ENCODE data around the genes CNNM2, PCGF6 and TAF5.

- PRO-cap, result unidirectional peak, plus-strand start at chr10:102600013
Observed at GRCh38 chr10:102599113-102600343, 44.8 kb upstream of the TRIM8 start.

- PRO-cap, result bidirectional peak, plus-strand start at chr10:102647332, minus-strand start at chr10:102647197
Observed at GRCh38 chr10:102647135-102647579, 2.9 kb downstream of the TRIM8 start.

- PRO-cap, result no peak
Observed at GRCh38 chr10:102659262-102659583, 14.9 kb downstream of the TRIM8 start.

- PRO-cap, result no peak
Observed at GRCh38 chr10:102665765-102666261, 21.5 kb downstream of the TRIM8 start.

DNA sequence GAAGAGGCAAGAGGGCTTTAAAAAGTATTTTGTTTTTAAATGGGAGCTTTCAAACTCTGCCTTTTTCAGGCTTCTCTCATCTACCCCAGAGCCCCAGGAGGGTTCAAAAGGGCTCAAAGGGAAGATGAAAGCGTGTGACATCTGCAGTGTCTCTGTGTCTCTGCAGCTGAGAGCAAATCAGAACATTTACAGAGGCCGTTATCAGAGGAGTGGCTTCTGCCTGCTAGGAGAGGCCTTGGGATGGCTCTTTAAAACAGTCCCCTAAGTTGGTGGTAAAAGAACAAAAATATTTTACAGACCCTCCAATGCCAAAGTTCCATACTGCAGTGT is 30.3 kb downstream of the TRIM8 start:
- PRO-cap, result no peak

DNA sequence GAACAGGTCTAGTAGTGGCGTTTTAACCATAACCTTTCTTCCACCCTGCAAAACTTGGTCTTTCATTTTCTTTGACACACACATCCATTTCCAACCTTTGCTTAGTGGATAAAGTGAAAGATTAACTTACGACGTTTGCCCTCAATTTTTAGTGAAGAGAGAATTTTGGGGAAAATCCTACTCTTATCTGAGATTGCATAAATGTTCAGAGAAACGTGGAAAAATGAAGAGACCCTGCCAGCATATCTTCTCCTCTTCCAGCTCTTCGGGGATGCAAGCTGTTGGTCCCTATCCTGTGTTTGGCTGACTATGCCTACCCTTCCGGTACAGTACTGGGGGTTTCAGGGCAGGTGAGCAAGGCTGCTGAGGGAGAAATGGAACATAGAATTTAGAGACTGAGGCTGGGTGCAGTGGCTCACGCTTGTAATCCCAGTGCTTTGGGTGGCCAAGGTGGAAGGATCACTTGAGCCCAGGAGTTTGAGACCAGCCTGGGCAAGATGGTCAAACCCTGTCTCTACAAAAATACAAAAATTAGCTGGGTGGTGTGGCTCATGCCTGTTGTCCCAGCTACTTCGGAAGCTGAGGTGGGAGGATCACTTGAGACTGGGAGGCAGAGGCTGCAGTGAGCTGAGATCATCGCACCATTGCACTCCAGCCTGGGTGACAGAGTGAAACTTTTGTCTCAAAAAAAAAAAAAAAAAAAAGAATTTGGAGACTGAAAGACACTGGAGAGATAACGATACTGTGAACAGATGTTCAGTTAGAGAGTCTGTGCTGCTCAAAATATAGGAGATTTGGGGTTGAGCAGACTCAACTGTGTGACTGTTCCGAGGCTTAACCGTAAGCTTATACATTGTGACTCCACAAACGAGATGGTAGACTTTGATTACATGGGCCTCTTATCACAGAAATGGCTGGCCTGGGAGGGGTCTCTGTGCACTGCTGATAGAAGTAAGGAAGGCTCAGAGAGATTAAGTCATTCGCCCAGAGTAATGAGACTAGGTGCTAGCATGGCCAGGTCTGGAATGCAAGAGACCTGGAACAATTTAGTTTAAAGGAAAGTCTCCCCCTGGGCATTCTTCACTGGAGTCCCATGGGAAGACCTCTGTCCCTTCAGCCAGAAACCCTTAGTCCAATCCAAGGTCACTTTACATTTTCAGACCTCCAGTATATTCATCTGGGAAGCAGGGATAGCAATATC is 19.2 kb downstream of the WBP1L start:
- PRO-cap, result no peak

- PRO-cap, result bidirectional peak, plus-strand start at chr10:102918351, minus-strand start at chr10:102917920; unidirectional peak, plus-strand start at chr10:102918513; unidirectional peak, plus-strand start at chr10:102918550
Observed at GRCh38 chr10:102917851-102918843, at the start of gene CNNM2. CNNM2 (plus strand) TSS chr10:102918294.

GRCh38 chr10:103082378-103083021 is 110.6 kb downstream of the NT5C2 start:
- PRO-cap, result no peak

DNA sequence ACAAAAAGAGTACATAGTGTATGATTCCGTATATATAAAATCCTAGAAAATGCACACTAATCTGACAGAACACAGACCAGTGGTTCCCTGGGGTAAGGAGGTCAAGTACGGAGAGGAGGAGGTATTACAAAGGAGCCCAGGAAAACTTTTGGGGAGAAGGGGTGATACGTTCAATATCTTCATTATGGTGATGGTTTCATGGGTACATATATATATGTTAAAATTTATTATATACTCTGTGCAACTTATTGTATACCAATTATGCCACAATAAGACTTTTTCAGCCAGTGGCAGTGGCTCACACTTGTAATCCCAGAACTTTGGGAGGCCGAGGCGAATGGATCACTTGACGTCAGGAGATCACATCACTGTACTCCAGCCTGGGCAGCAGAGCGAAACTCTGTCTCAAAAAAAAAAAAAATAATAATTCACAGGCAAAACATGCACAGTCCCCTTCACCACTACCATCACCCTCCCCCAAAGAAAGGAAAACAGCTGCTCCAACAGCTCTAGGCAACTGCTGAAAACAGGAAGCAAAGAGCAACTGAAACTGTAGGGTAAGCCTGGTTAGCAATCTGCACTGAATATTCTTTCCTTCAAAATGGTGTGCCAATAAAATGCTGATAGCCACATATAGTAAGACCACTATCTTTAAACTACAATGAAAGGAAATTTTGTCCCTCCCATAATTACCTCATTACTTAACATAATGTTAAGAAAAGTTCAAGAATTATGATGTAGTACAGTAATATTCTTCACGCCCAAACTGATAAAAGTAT is 12.0 kb downstream of the NT5C2 start:
- PRO-cap, result no peak

DNA sequence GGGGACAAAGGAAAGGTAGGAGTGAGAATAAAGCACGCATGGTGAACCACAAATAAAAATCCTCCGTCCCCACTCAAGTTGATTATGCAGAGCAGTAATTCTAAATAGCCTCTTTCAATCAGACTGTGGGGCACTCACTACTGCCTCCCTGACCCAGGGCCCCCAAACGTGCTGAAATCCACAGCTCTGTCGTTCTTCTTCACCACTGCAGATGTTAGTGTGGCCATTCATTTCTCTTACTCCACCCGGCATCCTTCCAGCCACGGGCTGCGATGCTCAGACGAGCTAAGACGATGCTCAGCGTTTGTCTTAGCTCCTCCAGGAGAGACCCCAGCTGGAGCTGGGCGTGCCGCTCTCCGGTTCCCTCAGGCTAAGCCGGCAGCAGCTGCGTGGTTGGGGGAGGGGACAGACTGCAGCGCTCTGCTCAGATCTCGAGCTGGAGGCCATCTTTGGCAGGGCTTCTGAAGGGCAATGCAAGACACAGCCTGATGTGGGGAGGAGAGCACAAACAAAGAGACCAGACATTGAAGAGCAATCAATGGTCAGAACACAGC is 4.7 kb downstream of the INA start:
- PRO-cap, result no peak

- PRO-cap, result unidirectional peak, plus-strand start at chr10:103350619; bidirectional peak, plus-strand start at chr10:103351219, minus-strand start at chr10:103351140
Observed at GRCh38 chr10:103350334-103351484, at the start of gene PCGF6. PCGF6 (minus strand) TSS chr10:103351140.

DNA sequence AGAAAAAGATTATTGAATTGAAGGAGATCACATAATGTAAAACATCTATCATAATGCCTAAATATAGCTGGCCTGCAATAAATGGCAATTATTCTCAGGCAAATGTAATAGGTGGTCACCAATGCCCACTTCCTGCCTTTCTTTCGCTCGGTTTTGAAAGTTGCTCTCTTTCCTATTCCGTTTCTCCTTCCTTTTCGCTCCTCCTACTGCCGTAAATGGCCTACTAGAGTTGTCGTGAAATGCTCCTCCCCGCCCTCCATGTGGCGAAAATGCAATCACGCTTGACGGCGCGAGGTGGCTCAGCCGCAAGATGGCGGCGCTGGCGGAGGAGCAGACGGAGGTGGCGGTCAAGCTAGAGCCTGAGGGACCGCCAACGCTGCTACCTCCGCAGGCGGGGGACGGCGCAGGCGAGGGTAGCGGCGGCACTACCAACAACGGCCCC is at the start of gene TAF5:
Gene TAF5 (plus strand): TSS at position 297 of the 442 bp plus-strand sequence.
- PRO-cap, result bidirectional peak, plus-strand start at position 302 of the sequence, minus-strand start at position 196 of the sequence

DNA sequence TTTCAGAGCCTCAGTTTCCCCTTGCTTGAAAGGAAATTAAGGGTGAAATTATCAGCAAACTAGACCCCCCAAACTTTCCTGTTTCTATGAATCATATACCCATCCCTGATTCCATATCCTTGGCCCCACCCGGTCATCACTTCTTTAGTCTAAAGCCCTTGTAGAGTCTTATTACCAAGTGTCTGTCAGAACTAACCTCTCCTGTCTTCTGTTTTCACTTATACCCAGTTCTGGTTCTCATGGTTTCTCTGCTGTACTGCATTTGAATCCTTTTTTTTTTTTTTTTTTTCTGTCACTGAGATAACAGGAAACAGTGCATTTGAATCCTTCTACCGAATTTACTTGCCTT is 490 bp downstream of the PDCD11 start:
- PRO-cap, result no peak

GRCh38 chr10:103445277-103445784 is 6.8 kb downstream of the CALHM2 start:
- PRO-cap, result no peak

DNA sequence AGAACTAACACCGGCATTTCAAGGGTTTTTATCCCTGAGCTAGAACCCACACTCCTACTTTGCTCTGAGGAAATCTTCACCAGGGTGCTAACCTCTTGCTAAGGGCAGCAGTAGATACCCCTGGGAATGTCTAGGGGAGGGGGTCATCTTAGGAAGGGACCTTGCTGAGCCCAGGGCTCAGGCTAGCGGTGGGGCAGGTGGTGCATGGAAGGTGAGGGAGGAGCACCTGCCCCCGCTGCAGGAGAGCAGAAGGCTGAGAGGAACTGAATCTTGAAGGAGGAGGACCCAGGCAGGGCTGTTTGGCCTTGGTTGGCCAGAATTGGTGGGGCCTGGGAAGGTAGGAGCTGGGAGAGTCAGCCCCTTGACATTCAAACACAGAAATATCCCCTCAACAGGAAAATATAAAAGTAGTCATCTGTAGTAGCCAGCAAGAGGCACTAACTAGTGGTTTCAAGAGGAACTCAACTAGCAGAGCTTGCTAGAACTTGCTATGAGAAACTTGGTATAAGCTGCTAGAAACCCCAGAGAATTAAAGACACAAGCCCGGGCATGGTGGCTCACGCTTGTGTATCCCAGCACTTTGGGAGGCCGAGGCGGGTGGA is 7.0 kb downstream of the CALHM3 start:
- PRO-cap, result no peak

- PRO-cap, result no peak
Observed at GRCh38 chr10:103545572-103546304, 52.2 kb downstream of the NEURL1 start.

DNA sequence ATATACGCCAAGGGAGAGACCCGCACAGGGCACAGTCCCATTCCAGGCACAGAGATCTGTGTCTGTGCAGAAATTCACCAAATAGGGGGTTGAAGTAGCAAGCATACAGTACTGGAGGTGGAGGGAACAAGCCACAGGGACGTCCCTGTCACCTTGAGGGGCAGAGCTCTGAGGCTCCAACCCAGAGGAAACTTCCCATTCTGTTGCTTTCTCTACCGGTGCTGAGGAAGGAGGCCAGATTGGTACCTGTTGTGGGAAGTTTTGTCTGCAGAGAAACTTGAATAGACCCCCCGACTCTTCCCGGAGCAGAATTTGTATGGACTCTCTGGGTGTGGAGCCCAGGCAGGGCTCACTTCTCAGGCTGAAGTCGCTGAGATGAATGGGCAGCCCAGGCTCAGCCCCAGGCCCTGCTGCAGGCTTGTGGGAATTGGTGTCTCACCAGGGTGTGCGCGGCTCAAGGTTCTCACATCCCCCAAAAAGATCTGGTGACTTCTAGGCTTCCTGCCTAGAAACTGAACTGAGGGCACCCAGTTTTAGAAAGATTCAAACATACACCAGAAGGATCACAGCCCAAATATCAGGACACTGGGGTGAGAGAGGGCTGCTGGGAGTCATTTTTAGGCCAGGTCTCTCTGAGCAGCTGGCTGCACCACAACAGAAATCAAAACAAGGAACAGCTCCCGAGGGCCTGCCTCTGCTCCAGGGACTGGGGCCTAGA is 103.5 kb downstream of the NEURL1 start:
- PRO-cap, result no peak

DNA sequence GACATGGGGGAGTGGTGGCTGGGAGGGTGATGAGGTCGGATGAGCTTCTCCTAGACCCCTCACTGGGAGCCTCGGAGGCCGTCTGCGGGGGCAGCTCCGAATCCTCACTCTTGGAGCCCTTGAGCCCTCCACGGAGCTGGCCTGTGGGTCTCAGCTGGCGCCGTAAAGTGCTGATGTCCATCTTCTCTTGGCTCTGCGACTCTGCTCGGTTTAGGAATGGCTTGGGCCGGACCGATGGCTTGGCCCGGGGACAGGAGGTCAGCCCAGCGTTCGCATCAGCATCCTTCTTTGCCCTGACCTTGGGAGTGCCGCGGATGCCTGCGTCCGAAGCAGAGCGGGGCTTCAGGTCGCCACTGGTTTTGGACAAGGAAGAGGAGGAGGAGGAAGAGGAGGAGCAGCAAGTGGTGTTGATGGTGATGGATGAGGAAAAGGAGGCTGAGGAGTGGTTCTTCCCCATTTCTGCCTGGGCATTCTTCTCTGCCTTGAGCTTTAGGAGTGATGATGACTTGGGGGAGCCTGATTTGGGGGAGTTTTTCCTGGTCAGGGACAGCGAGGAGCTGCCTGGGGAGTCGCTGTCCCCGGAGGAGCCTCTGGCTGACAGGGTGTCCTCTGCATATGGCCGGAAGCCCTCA is 109.3 kb downstream of the NEURL1 start:
- PRO-cap, result no peak

DNA sequence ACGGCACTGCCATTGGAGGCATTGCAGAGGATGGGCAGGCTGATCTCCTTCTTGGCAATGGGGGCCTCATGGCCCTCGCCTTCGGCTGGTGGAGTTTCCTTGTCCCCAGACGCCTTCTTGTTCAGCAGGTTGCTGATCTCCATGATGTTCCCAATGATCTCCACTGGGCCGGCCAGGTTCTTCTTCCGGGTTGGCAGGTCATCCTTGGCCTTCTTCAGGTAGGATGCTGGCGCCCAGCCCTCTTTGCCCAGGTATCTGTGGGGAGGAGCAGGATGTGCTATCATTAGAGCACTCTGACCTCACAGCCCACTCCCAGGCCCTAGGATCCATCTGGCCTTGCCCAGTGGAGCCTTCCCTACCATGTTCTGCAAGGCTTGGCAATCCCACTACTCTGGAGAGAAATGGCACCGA is 119.4 kb downstream of the NEURL1 start:
- PRO-cap, result no peak

DNA sequence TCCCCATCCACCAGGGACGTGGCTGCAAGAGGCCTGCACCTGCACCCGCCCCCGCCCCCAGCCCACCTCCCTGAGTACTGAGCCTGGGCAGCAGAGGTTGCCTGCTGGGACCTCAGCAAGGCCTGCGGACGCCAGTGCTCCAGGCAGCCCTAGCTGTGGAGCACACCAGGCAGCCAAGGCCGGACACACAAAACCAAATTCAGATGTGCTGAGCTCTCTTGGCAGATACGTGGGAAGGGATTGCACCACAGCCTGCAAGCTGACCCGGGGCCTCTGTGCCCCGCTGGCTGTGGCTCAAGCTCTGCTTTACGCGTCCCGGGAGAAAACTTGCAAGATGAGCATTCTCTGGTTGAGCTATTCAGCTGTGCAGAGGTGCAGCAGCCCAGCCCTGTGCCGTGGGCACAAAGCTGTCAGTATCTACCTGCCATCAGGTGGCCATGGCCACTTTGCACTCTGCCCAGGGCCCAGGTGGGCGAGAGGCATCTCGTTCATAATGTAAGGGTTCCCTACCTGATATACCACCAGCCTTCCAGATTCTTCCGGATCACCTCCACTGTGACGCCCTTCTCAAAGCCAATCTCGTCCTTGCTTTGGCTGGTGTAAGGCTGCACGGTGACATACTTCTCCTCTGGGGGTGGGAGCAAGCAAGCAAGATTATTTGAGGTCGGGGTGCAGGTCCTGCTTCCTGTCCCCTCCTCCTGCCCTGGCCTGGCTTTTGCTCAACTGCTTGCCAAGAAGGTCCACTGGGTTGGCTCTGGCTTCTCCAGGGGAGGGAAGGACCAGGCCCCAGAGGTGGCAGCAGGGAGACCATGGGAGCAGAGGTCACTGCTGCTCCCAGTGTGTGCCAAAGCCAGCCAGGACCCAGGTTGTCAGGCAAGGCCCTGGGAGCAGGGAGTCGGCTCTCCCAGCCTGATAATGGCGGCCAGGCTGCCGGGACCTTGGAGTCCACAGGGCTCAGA is 123.5 kb downstream of the NEURL1 start:
- PRO-cap, result no peak